Peyer's patch (tissue), 4 donors: ENCODE results near the genes SLC49A3, IDUA and RNF212.

- PRO-cap: unidirectional peak, minus-strand start at chr4:125586
- RAMPAGE, long total RNA, 4 experiments: no peak in any of the 4 experiments
These were observed 938 bp downstream of the ZNF718 start for GRCh38 chr4:125147-125731.

GRCh38 chr4:241372-242052 is 63.8 kb downstream of the ZNF732 start:
- PRO-cap: no peak
- RAMPAGE, long total RNA, 4 experiments: no peak in any of the 4 experiments

DNA sequence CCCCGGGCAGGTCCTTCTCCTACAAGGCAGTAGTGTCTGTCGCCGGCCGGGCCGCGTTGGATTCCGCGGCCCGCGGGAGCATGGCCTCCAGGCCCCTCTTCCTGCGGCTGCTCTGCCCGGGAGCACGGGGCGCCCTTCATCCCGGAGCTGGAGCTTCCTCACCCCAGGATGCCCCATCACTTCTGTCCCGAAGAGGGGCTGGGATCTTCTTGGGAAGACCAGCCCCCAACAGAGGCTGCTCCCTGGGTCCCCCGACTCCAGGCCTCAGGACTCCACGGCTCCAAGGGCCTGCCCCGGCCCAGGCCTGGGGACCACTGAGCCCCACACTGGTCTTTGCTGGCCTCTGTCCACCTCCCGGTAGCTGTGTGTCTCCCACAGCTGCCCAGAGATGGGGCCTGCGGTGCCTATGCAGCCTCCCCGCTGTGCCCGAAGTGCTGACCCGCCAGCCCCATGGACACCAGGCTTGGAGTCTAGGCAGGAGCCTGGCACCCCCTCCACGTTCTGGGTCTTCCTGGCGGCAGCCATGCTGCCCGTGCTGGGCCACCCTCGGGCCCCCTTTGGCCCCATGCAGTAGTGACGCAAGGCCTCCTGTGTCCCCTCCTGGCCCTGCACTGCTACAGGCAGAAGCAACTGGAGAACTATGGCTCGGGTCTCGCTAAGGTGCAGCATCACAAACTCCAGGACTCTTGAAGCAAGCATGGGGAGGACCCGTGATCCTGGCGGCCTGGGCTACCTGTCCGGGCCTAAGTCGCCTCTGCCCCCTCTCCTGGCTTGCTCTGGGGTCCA is 645 bp downstream of the MYL5 start:
- PRO-cap: no peak
- RAMPAGE, long total RNA, 4 experiments: no peak in any of the 4 experiments

DNA sequence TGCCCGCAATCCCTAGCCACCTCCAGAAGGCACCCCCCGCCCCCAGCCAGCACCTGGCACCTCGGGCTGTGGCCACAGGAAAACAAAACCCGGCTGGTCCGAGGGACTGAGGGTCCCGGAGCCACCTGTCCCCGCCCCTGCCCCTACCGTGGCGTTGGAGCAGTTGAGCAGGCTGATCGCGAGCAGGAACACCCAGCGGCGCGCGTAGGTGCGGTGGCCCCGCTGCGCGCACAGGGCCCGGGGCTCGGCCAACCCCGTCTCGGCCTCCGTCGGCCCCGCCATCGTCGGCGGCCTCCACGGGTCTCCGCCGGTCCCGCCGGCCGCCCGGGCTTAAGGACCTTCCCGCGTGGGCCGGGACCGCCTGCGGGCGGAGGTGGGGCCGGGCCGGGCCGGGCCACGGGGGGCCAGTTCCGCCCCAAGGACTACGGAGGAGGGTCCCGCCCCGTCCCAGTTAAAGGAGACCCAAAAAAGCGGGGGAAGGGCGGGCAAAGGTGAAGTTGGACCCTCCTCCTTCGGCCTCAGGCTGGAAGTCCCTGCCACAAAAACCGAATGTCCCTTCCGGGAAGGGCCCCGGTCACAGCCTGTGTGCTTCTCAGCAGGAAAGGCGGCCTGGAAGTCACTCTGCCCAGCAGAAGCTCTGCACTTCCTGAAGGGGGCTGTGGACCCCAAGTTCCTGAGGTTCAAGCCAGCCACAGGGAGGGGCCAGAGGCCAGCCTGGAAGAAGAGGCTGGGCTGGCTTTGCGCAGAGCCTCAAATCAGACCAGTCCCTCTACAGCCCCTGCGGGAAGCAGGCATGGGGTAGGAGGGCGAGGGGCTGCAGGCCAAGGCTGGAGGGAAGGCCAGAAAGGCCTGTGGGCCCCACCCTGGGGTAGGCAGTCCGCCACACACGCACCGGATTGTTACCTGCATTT is at the start of gene SLC49A3:
Gene SLC49A3, minus strand, starts transcription at position 306 of the 911 bp plus-strand sequence.
- PRO-cap: bidirectional peak, plus-strand start at position 601 of the sequence, minus-strand start at position 306 of the sequence
- RAMPAGE, long total RNA, 4 experiments: no peak in any of the 4 experiments

GRCh38 chr4:693126-693743 is 4.3 kb upstream of the SLC49A3 start:
- PRO-cap: no peak
- RAMPAGE, long total RNA, 4 experiments: no peak in any of the 4 experiments

GRCh38 chr4:726063-726527 is 20.5 kb downstream of the PCGF3 start:
- PRO-cap: no peak
- RAMPAGE, long total RNA, 4 experiments: no peak in any of the 4 experiments

DNA sequence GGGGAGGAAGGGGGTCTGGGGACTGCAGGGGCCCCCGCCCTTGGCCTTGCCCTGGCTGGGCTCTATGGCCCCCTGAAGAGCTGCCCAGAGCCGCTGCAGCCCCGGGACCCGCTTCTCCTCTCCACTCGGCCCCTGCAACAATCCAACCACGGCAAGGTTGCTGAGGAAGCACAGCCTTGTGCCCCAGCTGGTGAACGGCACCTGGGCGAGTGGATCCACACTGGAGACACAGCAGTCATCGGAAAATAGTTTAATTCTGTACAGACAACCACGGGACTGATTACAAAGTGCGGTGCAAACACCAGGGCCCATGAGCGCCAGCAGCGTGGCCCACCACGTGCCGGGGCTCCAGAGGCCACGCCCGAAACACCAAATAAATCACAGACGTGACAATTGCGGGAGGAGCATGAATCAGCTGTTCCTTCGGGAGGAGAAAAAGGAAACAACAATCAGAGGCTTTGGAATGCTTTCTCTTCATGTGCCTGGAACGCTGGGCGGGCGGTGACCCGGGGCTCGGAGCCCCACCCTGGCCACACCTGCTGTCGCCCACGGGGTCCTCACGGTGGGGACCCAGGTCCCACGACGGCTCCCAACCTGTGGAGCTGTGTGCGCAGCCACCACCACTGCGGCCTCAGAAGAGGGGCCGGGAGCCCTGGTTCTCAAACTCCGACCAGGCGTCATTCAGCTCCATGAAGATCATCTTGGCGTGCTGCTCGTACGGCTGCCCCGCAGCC is 23.3 kb upstream of the CPLX1 start:
- PRO-cap: no peak
- RAMPAGE, long total RNA, 4 experiments: no peak in any of the 4 experiments

DNA sequence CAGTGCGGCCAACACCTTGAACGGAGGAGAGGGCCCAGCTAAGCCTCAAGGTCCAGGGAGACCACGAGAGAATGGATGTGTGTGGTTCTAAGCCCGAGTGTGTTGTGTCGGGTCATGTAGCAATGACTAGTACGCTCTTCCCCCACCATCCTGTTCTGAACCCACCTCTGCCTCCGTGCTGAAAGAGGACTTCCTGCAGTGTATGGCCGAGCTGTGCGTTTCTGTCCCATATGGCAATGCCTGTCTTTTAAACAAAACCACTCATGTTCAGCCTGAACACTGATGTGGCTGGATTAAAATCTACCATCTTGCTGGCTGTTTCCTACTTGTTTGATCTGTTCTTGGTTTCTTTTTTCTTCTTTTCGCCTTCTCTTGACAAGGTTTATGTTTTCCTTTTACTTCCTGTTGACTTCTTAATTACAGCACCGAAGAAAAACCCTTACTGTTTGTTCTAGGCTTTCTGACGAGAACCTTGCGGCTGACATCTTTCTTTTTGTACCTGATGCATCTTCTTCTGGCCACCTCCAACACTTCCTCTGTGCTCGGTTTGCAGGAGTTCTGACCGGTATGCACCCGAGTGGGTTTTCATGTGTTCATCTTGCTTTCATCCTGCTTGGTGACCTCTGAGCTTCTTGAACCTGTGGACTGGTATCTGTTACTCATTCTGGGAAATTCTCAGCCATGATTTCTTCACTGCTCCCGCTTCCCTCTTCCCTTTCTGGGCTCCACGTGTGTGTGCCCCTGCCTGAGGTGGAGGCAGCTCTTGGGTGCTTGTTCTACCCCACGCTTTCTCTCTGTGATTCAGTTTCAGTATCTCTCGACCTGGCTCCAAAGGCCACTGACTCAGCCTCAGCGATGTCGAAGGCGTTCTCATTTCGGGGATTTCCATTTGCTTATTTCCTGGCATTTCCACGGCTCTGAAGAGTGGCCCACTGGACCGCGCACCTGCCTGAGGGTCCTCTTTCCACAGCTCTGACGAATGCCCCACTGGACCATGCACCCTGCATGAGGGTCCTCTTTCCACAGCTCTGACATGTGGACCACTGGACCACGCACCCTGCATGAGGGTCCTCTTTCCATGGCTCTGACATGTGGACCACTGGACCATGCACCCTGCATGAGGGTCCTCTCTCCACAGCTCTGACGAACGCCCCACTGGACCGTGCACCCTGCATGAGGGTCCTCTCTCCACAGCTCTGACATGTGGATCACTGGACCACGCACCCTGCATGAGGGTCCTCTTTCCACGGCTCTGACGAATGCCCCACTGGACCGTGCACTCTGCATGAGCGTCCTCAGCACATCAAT is 52.6 kb downstream of the GAK start:
- PRO-cap: no peak
- RAMPAGE, long total RNA, 4 experiments: no peak in any of the 4 experiments

DNA sequence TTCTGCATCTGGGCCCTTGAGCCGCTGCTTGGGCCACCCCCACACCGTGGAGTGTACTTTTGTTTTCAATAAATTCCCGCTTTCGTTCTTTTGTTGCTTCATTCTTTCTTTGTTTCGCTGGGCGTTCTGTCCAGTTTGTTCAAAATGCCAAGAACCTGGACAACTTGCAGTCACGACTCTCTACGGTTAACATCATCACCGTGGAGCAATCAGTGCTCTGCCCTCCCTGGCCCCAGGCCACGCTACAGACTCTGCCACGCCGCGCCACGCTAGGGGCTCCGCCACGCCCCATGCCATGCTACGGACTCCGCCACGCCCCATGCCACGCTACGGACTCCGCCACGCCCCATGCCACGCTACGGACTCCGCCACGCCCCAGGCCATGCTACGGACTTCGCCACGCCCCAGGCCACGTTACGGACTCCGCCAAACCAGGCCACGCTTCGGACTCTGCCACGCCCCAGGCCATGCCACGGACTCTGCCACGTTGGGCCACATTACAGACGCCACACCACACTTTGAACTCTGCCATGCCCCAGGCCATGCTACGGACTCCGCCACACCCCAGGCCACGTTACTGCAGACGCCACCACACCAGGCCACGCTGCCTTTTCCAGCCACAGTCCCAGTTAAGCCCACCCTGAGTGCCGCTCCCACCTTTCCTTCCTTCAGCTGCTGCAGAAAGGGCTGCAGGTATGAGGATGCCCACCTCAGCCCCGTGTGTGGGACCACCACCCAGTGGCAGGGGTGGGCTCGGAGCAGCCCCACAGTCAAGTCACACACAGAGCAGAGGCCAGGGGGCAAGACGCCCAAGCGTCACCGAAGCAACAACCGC is 26.7 kb downstream of the GAK start:
- PRO-cap: no peak
- RAMPAGE, long total RNA, 4 experiments: no peak in any of the 4 experiments

GRCh38 chr4:906633-907184 is 25.4 kb downstream of the GAK start:
- PRO-cap: no peak
- RAMPAGE, long total RNA, 4 experiments: no peak in any of the 4 experiments

DNA sequence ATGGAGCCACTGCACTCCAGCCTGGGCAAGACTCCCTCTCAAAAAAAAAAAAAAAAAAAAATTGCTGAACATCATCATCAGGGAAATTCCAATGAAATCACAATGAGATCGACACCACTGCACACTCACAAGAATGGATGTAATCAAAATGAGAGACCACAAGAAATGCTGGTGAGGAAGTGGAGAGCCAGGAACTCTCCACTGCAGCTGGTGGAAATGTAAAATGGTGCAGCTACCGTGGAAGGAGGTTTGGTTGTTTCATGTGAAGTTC is 8.0 kb downstream of the GAK start:
- PRO-cap: no peak
- RAMPAGE, long total RNA, 4 experiments: no peak in any of the 4 experiments

DNA sequence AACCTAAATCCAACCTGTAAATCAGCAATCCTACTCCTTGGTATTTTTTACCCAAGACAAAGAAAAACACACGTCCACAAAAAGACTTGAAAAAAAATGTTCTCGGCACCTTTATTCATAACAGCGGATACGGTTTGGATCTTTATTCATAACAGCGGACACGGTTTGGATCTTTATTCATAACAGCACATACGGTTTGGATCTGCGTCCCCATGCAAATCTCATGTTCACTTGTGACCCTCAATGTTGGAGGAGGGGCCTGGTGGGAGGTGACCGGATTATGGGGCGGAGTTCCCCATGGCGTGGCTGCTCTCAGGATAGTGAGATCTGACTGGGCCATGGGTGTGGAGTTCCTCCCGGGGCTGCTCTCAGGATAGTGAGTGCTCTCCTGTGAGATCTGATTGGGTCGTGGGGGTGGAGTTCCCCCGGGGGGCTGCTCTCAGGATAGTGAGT is 7.7 kb downstream of the GAK start:
- PRO-cap: no peak
- RAMPAGE, long total RNA, 4 experiments: no peak in any of the 4 experiments

DNA sequence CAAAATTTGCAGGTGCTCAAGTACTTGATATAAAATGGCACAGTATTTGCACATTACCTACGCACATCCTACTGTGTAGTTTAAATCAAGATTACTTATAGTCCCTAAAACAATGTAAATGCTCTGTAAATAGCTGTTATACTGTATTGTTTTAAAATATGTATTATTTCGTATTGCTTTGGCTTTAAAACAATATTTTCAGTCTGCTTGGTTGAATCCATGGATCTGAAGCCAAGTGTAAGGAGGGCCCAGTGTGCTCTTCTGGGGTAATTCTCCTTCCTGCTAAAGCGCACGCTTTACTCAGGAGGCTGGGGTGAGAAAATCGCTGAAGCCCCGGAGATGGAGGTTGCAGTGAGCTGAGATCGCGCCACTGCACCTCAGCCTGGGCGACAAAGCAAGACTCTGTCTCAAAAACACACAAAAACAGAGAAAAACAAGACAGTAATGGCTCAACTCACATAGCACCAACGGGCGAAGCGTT is 456 bp upstream of the IDUA start:
- PRO-cap: no peak
- RAMPAGE, long total RNA, 4 experiments: no peak in any of the 4 experiments

- PRO-cap: bidirectional peak, plus-strand start at chr4:987044, minus-strand start at chr4:986932
- RAMPAGE, long total RNA, 4 experiments: no peak in any of the 4 experiments
These were observed at the start of gene IDUA for GRCh38 chr4:986829-987875. IDUA (plus strand) TSS chr4:987044.

DNA sequence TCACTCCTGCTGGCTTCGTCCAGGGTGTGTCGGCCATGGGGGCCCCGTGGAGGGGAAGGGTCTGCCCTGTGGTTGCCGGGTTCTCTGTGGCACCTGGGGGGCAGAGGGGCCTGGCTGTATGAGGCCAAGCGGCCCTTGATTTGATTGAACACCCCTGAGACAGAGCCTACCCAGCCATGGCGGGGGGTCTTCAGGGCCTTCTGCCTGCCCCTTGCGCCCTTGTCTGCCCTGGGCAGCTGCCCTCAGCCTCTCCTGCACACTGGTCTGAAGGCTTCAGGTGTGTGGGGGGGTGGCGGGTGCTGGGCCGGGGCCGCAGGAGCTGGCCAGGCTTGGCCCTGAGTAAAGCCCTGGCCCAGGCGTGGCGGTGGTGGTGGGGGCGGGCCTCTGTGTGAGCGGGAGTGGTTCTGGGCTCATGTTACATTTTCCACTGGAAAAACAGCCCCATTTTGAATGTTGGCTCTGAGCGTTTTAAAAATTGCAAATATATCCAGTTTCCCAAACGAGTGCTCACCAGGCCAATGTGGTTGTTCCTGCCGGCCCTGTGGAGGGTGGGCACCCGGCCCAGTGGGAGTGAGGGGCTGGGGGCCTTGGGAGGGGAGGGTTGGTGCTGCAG is 28.0 kb downstream of the FGFRL1 start:
- PRO-cap: unidirectional peak, plus-strand start at position 294 of the sequence
- RAMPAGE, long total RNA, 4 experiments: no peak in any of the 4 experiments

GRCh38 chr4:1040090-1040527 is 28.7 kb downstream of the FGFRL1 start:
- PRO-cap: no peak
- RAMPAGE, long total RNA, 4 experiments: no peak in any of the 4 experiments

- PRO-cap: bidirectional peak, plus-strand start at chr4:1113691, minus-strand start at chr4:1113552
- RAMPAGE, long total RNA, 4 experiments: start-site peak on the minus strand in 3 of 4 experiments, at chr4:1113546-1113557 at its widest, 10 to 24 reads per replicate
These were observed at the start of gene RNF212 for GRCh38 chr4:1113472-1114219. RNF212 (minus strand) TSS chr4:1113564.

GRCh38 chr4:1171016-1172231 is 959 bp downstream of the SPON2 start:
- PRO-cap: unidirectional peak, plus-strand start at chr4:1171760
- RAMPAGE, long total RNA, 4 experiments: start-site peak on the minus strand in 1 of 4 experiments, at chr4:1171169-1171185 at its widest, 47 reads per replicate

DNA sequence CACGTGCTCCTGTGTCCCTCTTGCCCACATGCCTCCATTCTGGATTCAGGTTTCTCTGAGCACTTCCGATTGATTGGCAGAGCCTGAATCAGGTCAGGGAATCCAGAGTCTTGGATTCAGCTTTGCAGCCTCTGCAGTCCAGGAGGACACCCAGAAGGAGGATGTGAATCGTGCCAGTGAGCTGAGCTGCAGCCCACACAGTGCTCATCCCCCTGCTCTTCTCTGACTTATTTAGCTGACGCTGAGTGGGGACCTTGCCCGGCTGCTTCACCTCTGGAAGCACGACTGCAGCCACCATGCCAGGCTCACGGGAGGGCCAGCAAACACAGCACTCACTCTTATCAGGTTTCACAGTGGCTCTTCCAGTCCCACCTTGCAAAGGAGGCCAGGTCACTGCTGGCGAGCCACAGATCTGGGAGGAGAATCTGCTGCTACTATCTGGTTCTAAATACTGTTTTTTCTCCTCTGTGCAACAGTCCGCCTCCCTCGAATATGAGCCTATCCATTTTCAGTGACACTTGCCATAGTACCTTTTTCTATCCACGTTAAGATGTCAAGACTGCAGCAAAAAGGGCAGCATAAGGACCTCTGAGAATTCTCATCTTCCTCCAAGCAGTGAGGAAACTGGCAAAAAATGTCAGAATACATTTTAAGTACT is 6.7 kb upstream of the SPON2 start:
- PRO-cap: no peak
- RAMPAGE, long total RNA, 4 experiments: no peak in any of the 4 experiments

DNA sequence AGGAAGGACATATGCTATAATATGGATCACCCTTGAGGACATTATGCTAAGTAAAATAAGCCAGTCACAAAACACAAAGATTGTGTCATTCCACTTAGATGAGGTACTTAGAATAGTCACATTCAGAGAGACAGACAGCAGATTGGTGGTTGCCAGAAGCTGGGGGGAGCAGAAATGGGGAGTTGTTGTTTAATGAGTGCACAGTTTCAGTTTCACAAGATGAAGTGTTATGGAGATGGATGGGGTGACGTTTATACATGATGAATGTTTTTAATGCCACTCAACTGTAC is 14.8 kb upstream of the SPON2 start:
- PRO-cap: no peak
- RAMPAGE, long total RNA, 4 experiments: no peak in any of the 4 experiments